A375 (cell line): ENCODE data around the gene DOP1B.

GRCh38 chr21:35032872-35033520 is 16.1 kb downstream of the RUNX1 start:
- RAMPAGE, long total RNA = no peak

DNA sequence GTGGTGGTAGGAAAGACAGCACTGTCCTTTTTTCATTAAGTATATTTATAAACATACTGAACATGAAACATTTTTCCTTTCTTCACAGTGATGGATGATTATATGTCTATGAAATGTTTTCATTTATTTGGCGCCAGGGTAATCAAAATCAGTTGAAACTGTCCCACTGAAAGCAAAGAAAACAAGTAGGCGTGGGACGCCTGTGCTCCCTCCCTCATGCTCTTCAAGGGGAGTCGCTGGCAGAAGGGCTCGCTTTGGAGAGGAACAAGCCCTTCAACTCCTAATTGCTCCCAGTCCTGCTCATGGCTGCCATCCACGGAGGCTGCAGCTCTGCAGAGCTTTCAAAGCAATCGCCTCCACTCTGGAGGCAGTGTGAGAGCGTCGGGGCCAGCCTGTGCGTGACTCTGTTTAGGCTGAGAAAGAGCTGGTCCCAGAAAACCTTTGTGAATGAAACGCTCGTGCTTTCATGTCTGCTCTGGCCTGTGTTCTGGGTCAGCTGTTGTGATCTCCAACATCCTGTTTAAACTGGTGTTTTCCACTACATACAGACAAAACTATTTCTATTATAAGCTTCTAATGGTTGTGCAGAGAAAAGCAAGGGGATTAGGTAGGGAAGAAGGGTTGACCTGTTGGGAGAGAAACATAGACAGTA is 23.8 kb upstream of the RUNX1 start:
- RAMPAGE, long total RNA = no peak

- RAMPAGE, long total RNA = no peak
Observed at GRCh38 chr21:35189249-35189867, 140.3 kb upstream of the RUNX1 start.

DNA sequence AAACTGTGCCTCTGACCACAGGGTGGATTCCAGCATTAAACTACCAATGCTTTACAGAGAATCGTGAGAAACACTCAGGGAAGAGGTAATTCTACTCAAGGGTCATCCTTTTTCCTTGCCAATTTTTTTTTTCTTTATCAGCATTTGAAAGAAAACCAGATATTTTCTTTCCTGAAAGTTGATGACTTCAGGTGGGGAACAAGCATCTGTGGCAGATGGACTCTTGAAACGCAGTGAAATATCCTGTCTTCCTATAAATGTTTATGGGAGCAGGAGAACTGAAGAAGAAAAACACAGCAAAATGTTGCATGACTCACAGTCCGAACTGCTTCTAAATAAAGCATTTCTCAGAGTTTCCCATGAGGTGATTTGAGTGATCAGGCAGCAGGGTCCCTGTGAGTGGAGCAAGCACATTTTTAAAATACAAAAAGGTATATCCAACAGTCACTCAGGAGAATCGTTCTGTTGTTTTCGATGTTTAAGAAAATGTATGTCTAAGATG is 154.2 kb upstream of the RUNX1 start:
- RAMPAGE, long total RNA = no peak

DNA sequence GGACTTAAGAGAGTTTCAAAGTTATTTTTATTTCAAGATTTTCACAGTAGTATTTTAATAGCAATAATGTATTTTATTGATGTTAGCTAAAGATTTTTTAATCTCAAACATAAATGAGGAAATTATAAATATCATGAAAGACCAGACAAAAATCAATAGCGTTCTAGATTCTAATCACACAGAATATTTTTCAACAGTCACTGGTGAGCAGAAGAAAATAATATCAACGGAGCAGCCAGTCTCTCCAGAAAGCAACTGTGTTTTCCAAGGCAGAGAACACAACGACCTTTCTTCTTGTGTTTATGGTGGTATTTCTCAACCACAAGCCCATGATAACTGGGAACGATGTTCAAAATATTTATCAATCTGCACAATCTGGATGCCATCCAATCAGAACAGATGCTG is 162.5 kb upstream of the RUNX1 start:
- RAMPAGE, long total RNA = no peak

DNA sequence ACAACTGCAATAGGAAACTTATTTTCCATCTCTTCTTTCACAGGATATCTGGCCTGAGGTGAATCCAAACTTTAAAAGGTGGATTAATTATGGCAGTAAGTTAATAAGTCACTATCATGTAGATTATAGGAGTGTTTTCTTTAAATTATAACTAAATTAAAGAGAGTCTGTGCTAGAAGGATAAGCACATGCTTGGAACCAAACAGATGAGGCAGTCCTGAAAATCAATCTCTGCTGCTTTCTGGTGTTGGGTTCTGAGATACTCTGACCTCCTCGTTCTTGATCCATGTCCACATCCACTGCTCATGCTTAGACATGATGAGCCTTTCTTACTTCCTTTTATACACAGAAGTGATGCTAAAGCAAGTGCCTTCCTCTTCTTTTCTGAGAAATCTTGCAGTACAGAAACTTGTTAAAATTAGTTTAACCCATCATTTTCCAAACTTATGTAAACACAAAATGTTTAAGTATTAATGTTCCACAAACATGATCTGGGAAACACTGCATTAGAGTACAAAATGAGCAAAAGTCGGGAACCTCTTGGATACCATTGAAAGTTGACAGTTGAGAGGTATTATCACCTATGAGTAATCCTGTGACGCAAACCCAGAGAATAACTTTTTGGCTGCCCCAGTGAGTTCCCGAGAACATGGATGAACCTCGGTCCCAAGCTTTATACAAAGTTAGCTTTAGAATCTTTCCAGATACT is 429.1 kb upstream of the RUNX1 start:
- RAMPAGE, long total RNA = no peak

DNA sequence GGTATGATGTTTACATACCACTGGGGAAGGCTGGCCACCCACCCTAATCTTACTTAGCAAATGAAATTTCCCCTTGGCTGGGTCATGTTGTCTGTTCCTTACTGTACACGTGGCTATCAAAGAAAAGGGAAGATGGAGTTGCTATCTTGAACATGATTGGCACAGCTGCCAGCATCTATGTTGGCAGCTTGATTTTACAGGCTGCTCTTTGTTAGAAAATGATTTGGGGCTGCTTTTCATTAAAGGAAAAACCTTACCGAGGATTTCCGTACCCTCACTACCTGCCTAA is 96.3 kb downstream of the SETD4 start:
- RAMPAGE, long total RNA = no peak

GRCh38 chr21:36065524-36065869 is 4.3 kb upstream of the CBR1 start:
- RAMPAGE, long total RNA = no peak

- RAMPAGE, long total RNA = no peak
Observed at GRCh38 chr21:36072781-36073721, 3.2 kb downstream of the CBR1 start.

DNA sequence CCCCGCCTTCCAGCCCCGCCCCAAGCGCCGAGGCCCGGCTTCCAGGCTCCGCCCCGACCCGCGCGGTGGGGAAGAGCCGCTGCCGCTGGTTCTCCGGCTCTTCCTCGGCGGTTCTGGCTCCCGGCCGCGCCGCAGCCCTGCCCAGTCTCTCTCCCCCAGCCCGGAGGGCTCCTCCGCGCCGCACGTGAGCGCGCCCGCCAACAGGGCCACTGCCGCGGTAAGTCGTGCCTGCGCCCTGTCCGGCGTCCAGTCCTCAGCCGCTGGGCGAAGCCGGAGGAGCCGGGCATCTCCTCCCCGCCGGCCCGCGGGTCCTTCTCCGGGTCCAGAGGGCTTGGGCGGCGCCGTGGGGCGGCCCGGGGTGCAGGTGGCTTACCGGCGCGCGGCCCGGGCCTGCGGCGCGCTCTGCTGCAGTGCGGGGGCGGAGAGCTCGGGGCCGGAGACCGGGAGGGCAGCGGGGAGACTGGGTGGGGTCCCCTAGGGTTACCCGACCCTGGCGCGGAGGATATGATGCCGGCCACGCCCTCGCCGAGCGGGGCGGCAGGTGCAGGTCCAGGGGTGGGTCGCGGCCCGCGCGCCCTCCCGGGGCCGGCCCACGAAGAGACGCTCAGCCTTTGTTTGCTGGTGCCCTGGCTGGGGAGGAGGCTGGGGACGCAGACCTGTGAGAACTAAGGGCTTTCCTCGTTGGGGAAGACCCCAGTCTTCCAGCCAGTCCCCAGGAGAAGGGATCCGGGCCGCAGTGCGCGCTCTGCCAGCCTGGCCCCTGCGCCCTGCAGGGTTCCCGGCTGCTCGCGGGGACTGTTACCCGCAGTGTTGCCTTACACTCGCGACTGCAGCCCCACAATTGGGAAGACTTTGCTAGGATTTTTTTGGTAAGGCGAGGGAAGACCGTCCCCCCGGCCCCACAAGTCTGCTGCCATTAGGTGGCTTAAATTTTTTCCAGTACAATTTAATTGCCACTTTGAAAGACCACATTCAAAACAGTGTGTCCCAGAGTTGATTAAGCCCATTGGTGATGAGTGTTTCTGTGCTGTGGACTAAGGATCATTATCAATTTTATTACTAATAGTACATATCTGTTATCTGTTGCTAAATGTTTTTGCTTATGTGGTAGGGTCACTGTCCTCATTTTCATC is at the start of gene DOP1B:
DOP1B (plus strand) TSS at position 98 of the 1,133 bp plus-strand sequence.
- RAMPAGE, long total RNA = no peak

DNA sequence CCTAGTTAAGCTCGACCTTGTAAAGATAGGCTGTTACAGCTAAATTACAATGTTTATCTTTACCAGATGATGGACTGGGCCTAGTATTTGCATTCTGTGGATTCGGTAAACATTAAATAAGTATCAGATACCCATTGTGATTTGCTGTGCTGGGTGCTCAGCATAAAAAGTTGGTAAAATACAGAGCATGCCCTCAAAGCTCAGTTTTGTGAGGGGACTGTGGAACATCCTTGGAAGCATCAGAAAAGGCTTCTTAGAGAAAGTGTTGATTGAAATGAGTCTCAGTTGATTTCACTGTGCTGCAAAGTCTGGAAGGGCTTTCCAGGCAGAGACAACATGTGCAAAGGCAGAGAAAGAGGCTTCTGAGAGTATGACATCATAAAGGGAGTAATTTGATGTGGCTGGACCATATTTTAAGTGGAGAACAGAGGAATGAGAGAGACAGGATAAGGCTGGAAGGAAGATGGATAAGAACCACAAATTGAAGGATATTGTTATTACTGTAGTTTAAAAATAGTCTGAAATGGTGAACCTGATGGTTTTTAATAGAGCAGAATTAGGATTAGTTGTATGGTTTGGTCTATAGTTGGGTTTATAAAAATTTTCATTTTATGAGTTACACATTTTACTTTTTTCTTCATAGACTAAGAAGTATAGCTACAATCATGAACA is 27.6 kb downstream of the MORC3 start:
- RAMPAGE, long total RNA = no peak

- RAMPAGE, long total RNA = no peak
Observed at GRCh38 chr21:36382407-36382606, 2.9 kb upstream of the CHAF1B start.

DNA sequence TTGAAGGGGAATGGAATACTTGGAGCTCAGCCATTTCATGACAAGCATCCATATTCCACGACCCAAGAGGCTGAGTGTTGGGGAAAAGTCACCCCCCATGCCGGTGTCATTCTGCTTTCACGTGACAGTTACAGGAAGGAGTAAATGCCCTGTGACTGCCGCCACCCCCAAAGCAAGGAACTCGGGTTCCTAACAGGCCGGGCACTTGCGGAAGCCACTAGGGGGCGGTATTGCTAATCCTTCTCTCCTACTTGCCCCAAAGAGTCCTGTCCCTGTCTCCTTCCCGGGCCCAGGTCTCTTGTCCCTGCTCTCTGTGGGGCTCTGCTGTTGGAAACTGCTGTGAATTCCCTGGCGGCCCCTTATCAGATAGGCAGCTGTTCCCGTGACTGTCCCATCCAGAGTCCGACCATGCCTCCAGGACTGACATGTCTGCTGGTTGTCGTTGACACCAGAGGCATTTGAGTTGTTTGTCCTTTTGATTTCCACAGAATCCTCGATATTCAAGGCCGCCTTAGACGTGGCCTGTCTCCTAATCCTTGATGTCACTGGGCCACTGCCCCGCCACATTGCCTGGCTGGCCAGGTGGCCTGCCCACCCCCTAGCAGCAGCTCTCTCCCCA is 37.1 kb downstream of the CHAF1B start:
- RAMPAGE, long total RNA = no peak

GRCh38 chr21:36481374-36482235 is 1.7 kb upstream of the CLDN14 start:
- RAMPAGE, long total RNA = no peak

- RAMPAGE, long total RNA = no peak
Observed at GRCh38 chr21:36698194-36698576, 730 bp upstream of the SIM2 start.

DNA sequence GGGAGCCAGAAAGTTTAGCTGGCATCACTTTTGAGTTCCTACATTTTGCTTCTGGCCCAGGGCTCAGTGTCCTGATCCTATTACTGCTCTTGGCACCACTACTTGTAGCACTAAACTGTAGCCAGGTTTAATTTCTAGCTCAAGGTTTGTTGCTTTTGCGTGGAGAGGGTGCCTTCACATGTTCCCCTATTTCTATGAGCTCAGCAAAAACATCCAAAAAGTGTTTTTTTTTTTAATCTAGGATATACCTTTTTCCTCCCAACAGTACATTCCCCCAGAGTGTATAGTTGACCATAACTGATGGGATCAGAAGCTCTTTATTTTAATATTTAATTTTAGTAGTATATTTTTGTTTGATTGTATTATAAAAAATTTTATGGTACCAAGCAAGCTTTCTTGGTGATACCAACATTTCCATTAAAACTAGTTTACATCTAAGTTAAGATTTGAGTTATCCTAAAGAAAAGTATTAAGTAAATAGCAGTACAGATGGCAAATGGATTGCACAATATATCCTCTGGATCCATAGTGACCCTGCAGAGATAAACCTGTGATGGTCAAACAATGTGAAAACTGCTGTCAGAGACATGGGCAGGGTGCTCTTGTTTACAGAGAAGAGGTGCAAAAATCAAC is 9.6 kb downstream of the TTC3 start:
- RAMPAGE, long total RNA = no peak

DNA sequence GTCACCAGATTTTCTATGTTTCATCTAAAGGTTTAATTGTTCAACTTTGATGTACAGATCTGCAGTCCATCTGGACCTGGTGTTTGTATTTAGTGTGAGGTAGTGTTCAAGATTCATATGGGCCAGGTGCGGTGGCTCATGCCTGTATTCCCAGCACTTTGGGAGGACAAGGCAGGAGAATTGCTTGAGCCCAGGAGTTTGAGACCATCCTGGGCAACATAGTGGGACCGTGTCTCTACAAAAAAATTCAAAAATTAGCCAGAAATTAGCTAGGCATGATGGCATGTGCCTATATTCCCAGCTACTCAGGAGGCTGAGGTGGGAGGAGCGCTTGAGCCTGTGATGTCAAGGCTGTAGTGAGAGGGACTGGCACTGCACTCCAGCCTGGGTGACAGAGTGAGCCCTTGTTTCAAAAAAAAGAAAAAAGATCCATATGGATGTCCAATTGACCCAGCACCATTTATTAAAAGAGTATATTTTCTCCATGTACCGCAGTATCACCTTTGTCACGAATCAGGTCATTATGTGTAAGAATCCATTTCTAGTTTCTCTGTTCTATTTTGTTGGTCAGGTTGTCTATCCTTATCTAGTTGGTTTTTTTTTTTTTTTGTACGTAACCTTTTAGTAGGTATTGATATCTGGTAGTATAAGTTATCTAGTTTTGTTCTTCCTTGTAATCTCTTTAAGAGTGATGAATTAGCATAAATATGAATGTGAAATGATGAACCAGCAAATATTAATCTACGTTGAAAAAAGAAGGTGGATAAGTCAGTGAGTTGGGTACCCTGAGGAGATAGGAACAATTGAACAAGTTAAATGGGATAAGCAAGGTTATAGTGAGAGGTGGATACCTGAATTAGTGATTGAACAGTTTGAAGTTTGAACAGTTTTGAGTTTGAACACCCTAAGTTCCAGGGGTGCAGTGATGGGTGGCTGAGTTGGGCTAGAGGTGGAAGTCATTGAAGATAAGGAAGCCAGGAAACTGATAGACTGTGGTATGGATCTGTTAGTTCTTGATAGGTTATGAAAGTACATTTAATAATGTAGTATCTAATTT is 33.8 kb downstream of the TTC3 start:
- RAMPAGE, long total RNA = no peak

DNA sequence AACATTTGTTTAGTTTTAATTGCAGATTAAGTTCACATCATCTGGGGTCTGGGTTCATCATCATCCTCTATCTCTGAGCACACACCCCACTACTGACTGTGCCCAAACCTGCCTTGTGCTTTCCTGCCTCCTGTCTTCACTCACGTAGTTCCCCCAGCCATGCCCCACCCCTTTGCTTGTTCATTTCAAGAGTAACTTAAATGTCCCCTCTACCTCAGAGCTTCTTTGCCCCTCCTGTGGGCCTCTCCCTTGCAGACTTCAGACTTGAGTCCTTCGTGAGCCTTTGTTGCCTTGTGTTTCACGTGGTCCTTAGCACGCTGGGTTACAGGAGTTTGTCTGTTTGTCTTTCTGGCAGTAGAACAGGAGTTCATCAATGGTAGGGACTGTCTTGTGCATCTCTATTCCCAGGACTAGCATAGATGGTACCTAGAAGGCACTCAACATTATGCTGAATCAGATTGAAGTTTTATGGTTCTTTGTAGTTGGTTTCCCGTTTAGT is 86.0 kb downstream of the TTC3 start:
- RAMPAGE, long total RNA = no peak

- RAMPAGE, long total RNA = no peak
Observed at GRCh38 chr21:37257932-37258526, 9.1 kb downstream of the VPS26C start.

DNA sequence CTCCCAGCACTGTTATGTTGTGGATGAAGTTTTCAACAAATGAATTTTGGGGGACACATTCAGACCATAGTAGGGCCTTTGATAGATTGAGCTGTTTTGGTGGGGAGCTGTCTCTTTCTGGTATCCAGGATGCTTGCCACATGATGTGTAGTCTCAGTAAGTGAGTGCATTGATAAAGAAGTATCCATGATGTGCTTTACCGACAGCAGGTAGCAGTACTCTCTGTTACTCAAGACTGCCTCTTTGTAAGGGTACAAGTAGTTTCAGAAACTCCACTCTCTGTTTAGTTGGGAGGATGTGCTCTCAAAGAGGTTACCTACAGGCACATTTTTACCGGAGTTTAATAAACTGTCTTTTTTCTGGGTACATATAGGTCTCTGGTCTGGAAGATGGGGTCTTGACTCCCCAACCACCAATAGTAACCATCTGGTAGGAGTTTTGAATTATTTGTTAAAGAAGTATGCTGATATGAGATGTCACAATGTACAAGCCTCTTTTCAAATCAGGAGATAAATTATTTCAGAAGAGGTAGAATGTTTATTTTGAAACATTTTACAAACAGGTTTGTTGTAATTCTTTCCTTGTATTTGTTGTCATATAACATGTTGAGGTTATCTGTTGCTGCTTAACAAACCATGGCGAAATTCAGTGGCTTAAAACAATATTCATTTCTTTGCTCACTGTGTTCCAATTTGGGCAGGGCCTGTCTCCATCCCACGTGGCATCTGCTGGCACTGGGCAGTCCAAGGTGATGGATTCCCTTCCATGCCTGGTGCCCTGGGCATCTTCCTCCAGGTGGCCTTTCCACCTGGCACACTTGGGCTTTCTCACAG is 26.7 kb downstream of the DYRK1A start:
- RAMPAGE, long total RNA = no peak